Camera-type eye (tissue), 1 donor: ENCODE measurements around the genes KRT23, KRT15, KRT17 and STAT5B.

DNA sequence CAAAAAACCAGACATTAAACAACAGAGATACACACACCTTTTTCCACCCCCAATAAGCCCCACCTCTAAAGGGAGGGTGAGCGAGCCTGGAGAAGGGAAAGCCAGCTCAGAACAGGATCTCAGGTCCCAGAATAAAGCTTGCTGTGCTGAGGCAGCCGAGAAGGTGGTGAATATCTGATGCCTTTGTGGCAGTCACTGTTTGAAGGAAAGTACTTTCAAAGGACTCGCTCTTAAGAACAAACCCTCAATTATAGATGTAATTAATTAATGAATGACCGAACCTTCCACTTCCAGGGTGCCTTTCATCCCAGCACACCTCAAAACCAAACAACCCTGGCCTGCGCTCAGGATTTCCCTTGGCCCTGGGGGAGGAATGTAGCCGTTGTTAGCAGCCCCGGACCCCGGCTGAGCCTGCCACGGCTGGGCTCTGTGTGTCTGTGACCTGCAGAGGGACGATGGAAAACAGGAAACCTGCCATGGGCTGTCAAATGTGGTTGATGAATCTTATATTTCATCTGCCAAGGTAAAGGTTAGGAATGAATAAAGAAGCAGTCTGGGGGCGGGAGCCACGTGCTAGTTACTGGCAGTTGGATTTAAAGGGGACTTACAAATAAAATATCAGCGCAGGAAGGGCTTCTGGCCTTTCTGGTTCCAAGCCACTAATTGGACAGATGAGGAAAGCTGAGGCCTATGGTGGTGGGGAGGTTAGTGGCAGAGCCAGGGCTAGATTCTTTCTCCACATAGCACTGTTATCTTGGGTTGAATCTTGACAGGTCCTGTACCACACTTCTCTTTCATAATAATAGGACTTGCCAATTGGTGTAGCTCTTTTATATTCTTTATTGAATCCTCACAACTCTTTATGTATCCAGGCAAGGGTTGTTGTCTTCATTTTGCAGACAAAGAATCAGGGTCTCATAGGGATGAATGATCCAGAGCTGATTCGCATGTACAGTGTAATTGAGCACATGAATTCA lies at the start of gene KRT23:
Gene KRT23, minus strand, starts transcription at position 582 of the 977 bp plus-strand sequence.
- RAMPAGE, long total RNA: no peak

DNA sequence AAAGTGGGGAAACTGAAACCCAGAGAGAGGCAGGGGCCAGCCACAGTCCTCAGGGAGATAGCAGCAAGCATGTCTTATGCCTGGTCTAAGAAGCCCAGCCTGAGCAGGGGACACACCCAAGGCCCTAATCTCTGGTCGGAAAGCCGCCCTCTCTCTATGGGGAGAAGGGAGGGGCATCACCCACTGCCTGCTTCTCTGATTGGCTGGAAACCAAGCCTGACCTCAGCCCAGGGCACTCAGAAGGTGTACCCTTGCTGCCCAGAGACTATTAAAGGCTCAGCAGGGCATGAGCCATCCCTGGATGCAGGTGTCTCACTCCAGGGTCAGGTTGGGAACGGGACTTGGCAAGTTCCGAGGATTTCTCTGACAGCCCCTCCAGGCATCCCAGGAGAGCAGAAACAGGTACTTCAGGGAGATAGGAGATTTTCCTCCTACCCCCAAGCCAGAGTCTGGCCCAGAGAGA lies 5.8 kb upstream of the KRT13 start:
- RAMPAGE, long total RNA: no peak

- RAMPAGE, long total RNA: no peak
Measured at GRCh38 chr17:41517975-41519013, at the start of gene KRT15. TSS of gene KRT15 (minus strand) at chr17:41518890.

DNA sequence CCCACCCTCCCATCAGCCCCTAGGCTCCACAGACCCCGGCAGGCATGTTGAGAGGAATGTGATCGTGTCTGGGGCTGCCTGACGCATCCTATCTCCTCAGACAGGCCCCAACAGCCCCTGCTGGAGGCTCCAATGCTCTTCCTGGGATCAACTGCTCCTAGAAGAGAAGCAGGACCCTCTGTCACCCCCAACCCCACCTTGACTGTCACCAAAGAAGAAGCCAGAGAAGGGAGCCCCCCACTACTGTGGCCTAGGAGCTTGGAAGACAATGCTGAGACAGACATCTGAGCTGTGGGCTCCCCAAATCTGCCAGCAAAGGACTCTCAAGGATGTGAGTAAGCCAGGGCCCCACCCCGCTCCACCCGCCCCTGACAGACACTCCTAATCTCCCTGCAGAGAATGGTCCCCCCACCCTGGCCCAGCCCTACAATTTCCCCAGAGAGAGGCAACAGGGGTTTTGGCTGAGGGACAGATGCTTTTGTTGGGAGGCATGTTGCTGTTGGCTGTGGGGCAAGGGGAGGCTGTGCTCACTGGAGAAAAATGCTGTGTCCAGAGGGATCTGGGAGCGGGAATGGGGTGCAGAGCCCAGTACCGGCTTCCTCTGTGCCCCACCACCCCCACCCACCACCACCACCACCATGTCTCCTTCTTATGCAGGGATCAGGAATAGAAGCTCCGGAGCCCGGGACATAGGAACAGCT lies 1.7 kb upstream of the KRT14 start:
- RAMPAGE, long total RNA: no peak

GRCh38 chr17:41623849-41625128 lies at the start of gene KRT17:
TSS of gene KRT17 (minus strand) at chr17:41624575.
- RAMPAGE, long total RNA: start-site peak on the minus strand at chr17:41624544-41624577, 46 reads

DNA sequence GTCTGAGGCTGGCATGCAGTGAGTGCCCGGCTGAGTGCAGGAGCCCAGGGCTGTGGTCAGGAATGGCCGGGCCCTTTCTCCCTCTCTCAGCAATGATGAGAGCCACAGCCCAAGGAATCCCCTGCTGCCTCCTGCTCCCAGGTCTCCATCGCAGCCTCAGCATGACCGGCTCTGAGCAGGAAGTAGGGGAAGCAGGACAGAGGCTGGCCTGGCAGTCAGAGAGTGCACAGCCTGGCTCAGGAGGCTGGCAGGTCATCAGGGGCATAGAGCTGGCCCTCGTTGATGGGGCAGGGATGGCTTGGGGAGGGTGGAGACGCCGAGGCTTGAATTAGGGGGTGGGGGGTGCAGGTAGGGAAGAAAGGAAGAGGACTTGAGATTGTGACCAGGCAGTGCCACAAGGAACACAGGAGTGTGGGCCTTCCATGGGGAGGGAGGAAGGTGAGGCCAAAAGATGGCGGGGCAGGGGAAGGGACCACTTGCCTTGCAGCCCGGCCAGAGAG lies 32.0 kb upstream of the KRT17 start:
- RAMPAGE, long total RNA: no peak

- RAMPAGE, long total RNA: no peak
Measured at GRCh38 chr17:41705682-41706016, 6.5 kb upstream of the GAST start.

- RAMPAGE, long total RNA: no peak
Measured at GRCh38 chr17:41750513-41750796, 16.0 kb upstream of the HAP1 start.

DNA sequence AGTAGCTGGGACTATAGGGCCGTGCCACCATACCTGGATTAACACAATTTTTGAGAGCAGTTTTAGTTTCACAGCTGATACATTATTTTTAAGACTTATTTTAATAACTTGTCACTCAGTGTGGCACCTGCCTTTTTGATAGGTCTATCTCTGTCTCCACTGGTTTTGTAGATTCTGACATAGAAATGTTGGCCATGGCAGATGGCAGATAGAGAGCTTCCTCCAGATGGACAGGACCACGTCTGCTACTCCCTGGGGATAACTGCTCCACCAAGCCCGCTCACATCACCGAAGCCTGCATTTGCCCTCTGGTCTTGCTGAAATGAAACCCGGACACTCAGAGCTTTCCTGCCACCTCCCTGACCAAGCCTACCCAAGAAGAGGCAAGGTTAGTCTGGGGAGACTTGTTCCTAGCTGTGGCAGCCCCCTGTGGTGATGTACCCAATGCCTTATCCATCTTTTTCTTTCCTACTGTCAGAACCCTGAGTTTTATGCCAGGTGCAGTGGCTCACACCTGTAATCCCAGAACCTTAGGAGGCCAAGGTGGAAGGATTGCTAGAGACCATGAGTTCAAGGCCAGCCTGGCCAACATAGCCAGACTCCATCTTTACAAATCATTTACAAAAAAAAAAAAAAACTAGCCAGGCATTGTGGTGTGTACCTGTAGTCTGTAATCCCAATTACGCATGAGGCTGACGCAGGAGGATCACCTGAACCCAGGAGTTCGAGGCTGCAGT lies 16.5 kb upstream of the HAP1 start:
- RAMPAGE, long total RNA: no peak

DNA sequence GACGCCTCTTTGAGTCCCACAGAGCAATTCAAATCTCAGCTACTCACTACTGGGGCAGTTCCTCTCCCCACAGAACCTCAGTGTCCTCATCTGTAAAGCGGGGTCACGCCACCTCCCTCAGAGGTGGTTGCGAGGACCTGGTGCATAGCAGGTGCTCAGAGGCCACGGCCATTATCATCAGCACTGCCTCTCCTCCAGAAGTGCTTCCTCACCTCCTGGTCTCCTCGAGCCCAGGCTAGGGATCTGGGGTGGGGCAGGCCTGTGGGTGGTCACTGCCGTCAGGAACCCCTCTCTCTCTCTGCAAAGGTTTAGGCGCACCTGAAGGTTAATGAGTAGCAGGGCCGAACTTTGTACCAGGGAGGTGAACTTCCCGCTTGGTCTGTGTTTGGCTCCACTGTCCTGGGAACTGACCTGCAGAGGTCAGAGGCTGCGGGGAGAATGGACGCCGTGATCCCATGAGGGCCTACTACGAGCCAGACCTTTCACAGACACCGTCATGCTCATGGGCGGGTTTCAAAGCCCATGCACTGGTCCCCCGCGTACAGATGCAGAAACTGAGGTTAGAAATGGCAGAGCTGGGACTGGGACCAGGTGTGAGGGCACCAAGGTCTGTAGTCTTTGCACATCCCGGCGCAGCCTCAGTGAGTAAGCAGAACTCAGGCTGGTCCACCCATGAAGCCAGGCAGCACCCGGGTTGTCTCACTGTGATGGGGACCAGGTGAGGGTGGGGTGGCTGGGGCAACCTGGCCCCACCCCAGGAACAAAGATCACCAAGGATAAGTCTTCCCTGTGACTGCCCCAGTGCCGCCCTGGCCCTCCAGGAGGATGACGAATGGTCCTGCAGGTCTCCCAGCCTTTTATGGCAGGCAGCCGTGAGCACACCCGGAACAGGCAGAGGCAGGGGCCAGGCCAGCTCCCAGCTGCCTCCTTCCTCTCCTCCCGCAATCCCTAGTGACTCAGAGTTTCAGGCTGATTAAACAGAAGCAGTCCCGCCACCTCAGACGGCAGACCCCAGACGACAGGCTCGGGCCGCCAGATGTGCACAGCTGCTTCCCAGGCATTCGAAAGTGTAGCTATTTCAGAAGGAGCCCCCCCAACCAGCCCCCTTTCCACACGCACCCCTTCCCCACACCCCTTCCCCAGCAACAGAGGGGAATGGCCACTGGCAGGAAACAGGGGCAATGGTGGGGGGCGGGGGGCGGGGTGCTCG lies 13.6 kb downstream of the JUP start:
- RAMPAGE, long total RNA: no peak

DNA sequence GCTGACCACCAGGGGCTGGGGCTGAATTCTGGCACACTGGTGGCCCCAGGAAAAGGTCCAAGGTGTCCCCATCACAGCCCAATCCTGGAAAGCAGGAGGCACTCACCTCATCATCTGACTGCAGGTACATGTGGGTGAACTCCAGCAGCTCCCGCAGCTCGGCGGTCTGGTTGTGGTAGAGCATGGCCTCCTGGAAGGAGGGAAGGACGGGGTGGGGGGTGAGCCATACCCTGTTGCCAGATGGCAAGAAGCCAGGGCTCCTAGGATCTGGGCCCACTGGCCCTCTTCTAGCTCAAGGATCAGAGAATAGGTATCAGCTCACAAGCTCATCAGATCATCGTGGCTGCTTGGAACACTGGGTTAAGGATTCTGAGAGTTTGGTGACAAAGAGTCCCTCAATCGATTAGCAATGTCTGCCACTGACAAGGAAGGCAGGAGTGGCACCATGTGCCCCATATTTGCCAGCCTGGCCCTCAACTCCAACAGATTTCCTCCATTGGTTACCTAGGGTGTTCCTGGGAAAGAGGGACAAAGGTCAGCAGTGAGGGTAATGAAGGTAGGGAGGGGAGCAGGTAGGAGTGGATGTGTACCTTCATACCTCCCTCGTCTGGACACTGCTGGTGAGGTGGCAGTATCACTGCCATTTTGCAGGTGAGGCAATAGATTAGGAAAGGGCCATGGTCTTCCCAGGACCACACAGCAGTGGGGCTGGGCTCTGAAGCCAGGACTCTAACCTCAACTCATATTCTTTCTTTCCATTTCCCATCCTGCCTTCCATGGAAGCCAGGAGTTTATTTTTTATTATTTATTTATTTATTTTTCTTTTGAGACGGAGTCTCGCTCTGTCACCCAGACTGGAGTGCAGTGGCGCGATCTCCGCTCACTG lies 4.8 kb downstream of the P3H4 start:
- RAMPAGE, long total RNA: no peak

GRCh38 chr17:41965603-41966410 lies 788 bp upstream of the CNP start:
- RAMPAGE, long total RNA: no peak

- RAMPAGE, long total RNA: no peak
Measured at GRCh38 chr17:42023406-42023998, 3.6 kb downstream of the NKIRAS2 start.

GRCh38 chr17:42063603-42064063 lies 13.2 kb upstream of the C17orf113 start:
- RAMPAGE, long total RNA: no peak

- RAMPAGE, long total RNA: no peak
Measured at GRCh38 chr17:42101519-42102033, 3.3 kb upstream of the ZNF385C start.

- RAMPAGE, long total RNA: no peak
Measured at GRCh38 chr17:42223259-42223807, 29.0 kb upstream of the GHDC start.

DNA sequence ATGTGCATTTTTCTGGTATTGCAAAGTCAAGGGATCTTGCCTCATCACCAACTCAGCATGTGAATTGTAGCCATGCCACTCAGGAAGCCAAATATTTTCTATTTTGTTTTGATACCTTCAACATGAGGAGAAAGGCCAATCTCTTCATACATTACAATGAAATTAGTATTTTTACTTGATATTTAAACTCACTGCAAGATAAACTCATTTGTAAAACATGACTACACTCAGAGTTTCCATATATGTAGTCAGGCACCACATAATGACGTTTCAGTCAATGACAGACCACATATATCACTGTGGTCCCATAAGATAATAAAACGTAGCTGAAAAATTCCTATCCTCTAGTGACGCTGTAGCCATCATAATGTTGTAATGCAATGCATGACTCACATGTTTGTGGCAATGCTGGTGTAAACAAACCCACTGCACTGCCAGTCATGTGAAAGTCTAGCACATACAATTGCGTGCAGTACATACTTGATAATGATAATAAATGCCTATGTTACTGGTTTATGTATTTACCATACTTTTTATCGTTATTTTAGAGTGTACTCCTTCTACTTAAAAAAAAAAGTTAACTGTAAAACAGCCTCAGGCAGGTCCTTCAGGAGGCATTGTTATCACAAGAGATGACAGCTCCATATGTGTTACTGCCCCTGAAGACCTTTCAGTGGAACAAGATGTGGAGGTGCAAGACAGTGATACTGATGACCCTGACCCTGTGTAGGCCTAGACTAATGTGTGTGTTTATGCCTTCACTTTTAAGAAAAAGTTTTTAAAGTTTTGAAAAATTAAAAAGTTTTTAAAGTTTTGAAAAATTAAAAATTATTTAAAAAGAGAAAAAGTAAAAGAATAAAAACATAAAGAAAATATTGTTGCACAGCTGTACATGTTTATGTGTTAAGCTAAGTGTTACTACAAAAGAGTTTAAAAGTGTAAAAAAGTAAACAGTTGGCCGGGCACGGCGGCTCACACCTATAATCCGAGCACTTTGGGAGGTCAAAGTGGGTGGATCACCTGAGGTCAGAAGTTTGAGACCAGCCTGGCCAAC lies 9.1 kb downstream of the STAT5B start:
- RAMPAGE, long total RNA: no peak

- RAMPAGE, long total RNA: no peak
Measured at GRCh38 chr17:42276219-42276769, at the start of gene STAT5B. TSS of gene STAT5B (minus strand) at chr17:42276391.

DNA sequence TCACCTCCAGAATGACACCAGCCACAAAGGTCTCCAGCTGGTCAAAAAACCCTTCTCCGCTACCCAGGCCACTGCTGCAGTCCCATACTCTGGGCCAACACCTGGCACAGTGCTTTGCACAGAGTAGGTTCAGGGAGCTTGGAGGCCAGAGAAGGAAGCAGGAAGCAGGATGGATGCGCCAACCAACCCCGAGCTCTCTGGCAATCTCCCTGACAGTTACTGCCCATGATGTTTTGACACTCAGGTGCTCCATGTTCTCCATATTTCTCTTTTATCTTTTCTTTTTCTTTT lies 1.2 kb upstream of the STAT5B start:
- RAMPAGE, long total RNA: no peak

- RAMPAGE, long total RNA: no peak
Measured at GRCh38 chr17:42290182-42291261, 2.2 kb downstream of the STAT5A start.